ENCODE results near the genes SCN3B, OR4D5, OR8D2, ESAM and PATE4.

DNA sequence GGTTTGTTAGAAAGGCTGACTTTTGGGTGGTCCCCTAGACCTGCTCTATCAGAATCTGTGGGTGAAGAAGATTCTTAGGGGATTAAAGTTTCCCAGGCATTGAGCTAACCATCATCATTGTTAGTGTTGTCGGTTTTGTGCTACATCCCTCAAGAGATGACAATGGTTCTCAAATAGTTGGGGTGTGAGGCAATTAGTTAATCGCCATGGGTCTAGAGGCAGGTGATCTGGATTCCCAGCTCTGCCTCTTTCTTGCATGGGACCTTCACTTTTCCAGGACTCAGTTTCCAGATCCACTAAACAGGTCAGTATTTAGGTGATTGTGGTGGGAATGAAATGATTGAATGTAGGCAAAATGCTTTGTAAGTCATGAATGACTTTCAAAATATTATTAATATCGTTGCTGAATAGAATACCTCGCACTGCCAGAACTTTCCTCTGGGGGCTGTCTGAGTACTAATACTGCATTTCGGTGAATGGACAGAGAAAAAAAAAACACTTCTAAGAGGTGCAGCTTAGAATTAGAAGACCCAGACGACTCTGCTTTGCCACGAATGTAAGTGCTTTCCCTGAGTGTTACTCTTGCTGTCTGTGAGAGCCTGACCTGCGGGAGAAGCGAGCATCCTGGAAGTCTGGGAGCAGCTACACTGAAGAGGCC, 95.2 kb downstream of the SCN3B start:
- PRO-cap: no peak

- PRO-cap: no peak
Measured at GRCh38 chr11:123561084-123562122, 93.0 kb downstream of the SCN3B start.

DNA sequence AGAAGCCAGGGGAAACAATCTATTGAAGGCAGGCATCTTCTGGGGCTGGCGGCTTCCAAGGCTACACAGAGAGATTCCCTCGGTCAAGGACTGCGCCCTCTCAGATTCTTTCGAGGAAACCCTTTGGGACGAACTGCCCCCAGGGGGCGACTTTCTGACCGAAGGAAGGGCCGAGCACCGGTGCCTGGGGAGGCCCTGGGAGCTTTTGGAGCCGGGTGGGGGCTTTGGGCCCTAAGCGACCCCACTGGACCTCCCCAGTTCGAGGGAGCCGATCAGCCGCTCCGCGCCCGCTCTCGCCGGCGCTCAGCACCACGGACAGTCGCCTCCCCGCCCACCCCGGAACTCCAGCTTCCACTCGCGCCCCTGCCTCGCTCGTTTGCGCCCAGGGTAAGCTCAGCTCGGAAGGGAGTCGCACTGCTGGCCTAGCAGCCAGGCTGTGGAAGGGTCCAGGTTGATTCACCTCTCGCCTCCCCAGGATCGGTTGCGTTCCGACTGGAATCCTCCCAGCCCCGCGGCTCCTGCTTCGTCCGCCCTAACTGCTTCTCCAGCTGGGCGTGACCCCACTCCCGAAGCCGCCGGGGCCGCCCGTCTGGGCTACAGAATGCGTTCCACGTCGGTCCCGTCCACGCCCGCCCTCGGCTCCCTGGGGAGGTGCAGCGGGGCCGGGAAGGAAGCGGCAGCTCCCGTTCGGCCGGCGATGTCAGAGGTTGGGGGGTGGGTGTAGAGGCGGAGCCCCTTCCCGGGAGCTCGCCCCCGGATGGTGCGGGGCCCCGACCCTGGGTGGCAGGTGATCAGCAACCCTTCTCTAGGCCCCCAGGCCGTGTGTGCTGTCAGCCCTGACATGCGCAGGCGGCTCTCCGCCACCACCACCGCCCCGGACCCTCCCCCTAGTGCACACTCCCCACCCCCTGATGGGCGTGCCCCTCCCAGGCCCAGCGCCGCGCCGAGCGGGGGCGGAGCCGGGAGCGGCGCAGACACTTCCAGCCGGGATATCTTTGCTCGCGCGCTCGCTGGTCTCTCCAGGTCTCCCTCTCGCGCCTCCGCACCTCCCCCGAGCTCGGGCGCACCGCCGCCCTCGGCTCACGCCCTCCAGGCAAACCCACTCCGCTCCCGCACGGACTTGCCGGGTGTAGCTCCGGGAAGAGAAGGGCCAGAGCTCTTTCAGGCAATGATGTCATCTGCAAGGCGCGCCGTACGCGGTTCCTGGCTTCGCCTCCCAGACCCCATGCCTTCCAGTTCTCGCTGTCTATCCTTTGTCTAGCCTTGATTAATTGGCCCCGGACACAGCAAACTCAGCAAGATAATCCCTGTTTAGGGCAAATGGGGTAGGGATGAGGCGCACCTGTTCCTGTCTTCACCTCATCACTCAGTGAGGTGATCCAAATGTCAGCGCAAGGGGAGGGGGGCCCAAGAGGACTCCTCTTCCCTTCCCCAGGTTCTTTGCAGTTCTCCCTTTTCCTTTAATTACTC, at the start of gene SCN3B:
TSS of gene SCN3B (minus strand) at position 859 of the 1,470 bp plus-strand sequence.
- PRO-cap: bidirectional peak, plus-strand start at position 973 of the sequence, minus-strand start at position 822 of the sequence

DNA sequence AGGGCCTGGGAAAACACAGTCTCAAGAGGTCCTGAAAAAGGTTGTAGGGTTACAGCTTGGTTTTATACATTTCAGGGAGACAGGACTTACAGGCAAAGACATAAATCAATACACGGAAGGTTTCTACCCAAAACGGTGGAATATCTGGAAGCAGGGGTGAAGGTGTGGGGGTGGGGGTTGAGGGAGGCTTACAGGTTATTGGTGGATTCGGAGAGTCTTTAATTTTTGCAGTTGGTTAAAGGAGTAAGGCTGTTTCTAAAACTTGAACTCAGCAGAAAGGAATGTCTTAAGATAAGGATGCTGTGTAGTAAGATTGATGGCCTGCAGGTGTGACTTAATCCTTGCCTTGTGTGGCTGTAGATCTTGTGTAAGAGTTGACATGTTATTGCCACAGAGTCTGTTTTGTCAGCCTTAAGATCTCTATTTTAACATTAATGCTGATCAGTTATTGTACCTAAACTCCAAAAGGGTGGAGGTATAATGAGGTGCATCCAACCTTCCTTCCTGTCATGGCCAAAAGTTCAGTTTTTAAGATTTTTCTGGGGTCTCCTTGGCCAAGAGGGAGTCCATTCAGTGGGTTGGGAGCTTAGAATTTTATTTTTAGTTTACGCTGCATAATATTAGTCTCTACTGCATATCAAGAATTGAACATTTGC, 16.5 kb upstream of the OR6M1 start:
- PRO-cap: no peak

- PRO-cap: no peak
Measured at GRCh38 chr11:123939298-123939802, at the start of gene OR4D5. Gene OR4D5, plus strand, starts transcription at chr11:123939617.

- PRO-cap: no peak
Measured at GRCh38 chr11:124113833-124114441, 1.3 kb upstream of the VWA5A start.

DNA sequence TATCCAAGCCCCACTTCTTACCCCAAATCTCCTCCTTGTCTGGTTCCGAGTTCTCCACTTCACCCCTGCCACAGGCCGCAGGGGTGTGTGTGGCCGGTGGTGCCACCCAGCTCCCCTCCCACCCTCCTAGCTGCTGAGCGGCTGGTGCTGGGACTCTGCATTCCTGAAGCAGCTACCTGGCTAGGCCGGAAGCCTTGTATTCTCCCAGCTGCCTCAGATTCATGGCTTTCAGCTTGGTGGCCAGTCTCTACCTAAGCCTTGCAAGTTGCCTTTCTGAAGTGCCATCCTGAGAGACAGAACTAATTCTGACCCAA, 690 bp downstream of the VWA5A start:
- PRO-cap: no peak

GRCh38 chr11:124320119-124320370, at the start of gene OR8D2:
Gene OR8D2, minus strand, starts transcription at chr11:124320197.
- PRO-cap: no peak

- PRO-cap: no peak
Measured at GRCh38 chr11:124657302-124657604, 16.3 kb downstream of the SIAE start.

GRCh38 chr11:124750423-124751660, 1.2 kb downstream of the VSIG2 start:
- PRO-cap: no peak

- PRO-cap: no peak
Measured at GRCh38 chr11:124761879-124762123, 289 bp downstream of the ESAM start.

- PRO-cap: bidirectional peak, plus-strand start at chr11:124762417, minus-strand start at chr11:124762290
Measured at GRCh38 chr11:124762124-124762712, at the start of gene ESAM. Gene ESAM, minus strand, starts transcription at chr11:124762290.

DNA sequence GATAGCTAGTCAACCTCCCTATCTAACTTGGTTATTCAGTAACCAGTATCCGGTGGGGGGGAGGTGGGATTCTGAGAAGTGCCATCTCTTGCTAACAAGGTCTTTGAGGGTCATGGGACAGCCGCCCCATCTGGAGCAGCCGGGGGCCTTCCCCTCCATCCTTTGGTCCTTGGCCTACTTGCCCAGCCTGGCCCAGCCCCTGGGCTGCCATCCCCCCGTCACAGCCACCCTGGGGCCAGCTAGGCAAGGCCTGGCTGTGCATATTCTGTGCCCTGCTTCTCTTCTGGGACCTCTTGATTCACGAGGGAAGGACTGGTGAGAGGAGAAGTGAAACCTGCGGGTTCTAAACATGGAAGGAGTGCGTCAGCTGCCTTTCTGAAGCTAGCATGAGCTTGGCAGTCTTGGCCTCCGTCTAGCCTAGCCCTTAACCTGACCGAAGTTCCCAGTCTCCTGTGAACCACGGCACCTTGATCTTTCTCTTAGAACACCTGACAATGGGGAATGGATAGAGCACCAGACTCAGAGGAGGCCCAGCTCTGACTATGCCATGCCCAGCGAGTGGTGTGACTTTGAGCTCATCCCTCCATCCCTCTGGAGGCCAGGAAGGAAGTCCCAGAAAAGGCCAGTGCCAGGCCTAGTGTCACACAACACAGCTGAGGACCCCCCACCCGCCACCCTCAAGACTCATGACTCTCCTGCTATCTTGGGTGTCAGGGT, 9.4 kb downstream of the SLC37A2 start:
- PRO-cap: unidirectional peak, minus-strand start at position 285 of the sequence

GRCh38 chr11:125167141-125168131, 2.9 kb downstream of the PKNOX2 start:
- PRO-cap: bidirectional peak, plus-strand start at chr11:125167514, minus-strand start at chr11:125167405

- PRO-cap: no peak
Measured at GRCh38 chr11:125253913-125254390, 89.4 kb downstream of the PKNOX2 start.

GRCh38 chr11:125335034-125335586, 161.0 kb downstream of the FEZ1 start:
- PRO-cap: no peak

- PRO-cap: no peak
Measured at GRCh38 chr11:125494336-125495057, 1.6 kb downstream of the FEZ1 start.

DNA sequence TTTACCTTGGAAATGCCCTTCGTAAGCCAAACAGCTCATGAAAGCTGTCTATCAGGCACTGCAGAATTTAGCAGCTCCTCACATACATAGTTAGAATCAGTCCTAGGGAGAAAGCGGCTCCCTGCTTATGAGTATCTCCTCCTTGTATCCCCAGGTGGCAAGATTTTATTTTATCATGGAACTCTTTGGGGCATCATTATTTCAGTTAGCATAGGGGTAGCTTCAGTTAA, 4.8 kb upstream of the EI24 start:
- PRO-cap: no peak

DNA sequence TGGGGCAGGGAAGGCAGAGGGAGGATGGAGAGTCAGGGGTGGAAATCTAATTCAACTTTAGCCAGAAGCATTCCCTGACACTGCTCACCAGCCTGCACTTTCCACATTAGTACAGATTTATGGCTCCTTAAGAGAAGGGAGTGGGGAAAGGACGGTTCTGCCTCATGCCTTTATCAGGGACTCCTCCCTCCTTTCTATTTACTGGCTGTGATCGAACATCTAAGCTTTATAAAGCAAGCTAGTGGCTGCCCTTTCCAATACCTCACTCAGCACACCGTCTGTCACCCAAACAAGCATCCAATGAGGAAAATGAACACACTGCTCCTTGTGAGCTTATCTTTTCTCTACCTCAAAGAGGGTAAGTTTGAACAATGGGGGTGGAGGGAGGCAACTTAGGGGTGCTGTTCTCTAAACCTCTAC, at the start of gene PATE4:
TSS of gene PATE4 (plus strand) at position 257 of the 420 bp plus-strand sequence.
- PRO-cap: no peak

DNA sequence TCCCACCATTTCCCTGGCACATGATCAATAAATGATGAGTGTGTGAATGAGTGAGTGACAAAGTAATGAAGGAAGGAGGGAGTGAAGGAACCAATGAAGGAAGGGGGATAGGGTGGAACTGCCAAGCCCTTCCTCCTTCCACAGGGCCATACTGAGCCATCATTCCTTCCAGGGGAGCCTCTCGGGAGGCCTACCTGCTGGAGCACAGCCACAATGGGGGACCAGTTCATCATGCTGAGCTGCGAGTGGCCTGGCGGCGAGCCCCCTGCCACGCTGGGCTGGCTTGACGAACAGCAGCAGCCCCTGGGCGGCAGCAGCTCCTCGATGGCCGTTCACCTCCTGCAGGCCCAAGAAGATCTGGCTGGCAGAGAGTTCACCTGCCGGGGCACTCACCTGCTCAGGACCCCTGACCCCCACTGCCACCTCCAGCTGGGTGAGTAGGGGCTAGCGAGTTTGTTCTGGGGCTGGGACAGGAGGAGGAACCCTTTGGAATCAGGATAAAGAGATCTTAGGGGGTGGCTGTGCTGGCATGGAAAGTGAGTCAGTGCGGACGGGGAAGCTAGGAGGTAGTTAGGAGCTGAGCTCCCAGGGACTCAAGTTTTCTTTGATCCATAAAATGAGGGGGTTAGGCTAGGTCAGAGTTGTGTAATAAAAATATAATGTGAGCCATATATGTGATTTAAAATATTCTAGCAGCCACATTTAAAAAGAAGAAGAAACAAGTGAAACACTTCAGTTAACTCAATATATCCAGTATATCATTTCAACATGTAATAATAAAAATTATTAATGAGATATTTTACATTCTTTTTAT, 6.0 kb downstream of the VSIG10L2 start:
- PRO-cap: no peak

Data from rectum (tissue), 1 donor.